Skeletal muscle tissue (tissue), 7 donors: ENCODE measurements around a stretch of chr2.

- PRO-cap, 3 experiments = no peak in any of the 3 experiments
- RAMPAGE, long total RNA = no peak
- RRBS, 2 experiments = no CpG with 5 or more reads among the region's 7 CpGs
Measured at GRCh38 chr2:128395850-128396329, 77.2 kb upstream of the HS6ST1 start.

- PRO-cap, 3 experiments = no peak in any of the 3 experiments
- RAMPAGE, long total RNA = no peak
- RRBS, 2 experiments = no CpG with 5 or more reads among the region's 3 CpGs
Measured at GRCh38 chr2:128534667-128535236, 216.1 kb upstream of the HS6ST1 start.

DNA sequence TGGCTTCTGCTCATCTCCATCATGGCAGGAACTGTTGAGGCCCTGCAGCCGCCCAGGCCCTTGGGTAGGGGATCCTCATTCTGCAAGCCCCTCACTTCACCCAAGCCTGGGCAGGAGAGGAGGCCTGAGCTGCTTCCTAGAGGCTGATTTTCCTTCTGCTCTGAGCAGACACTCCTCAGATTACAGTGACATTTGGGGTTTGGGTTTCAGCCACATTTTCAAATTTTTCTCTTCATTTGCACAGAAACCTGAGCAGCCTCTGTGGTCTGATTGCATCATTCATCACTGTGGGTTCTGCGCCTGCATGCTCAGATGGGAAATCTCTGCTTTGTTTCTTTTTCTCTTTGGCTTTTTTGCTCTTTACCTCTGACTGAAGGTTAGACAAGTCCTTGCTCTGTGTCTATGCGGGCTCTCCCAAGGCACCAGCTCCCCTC, 305.3 kb upstream of the HS6ST1 start:
- PRO-cap, 3 experiments = no peak in any of the 3 experiments
- RAMPAGE, long total RNA = no peak
- RRBS, 2 experiments = no CpG with 5 or more reads among the region's 3 CpGs

GRCh38 chr2:128754533-128754930, 435.9 kb upstream of the HS6ST1 start:
- PRO-cap, 3 experiments = no peak in any of the 3 experiments
- RAMPAGE, long total RNA = no peak
- RRBS, 2 experiments = no CpG with 5 or more reads among the region's 2 CpGs

GRCh38 chr2:129587302-129587842, 392.1 kb upstream of the RAB6C start:
- PRO-cap, 3 experiments = no peak in any of the 3 experiments
- RAMPAGE, long total RNA = no peak
- RRBS, 2 experiments = 71 to 74% methylated on average over 3 of the region's 42 CpGs

DNA sequence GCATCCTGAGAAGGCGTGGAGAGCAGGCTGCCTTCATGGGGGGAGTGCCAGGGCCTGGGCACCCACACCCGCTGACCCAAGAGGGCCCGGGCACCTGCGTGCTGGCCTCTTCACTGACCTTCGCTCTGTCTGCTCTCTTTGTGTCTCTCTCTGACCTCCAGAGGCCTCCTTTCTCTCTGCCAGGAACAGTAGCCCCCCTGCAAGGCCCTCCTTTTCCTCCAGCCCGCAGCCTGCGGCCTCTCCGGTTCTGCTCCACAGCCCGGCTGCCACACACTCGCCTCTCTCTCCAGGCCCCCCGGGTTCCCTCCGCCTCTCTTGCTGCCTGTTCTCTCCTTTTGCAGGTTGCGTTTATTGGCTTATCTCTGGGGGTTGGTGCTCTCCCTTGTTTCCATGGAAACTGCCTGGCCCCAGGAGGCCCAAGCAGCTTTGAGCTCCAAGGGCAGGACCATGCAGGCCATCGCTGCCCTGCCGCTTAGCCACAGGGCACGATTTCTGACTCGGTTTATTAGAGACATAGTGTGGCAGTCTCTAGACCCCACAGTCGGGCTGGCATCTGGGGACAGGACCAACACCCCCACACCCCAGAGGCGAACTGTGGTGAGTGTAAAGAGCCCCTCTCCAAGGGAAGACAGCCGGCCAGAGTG, 1.7 kb downstream of the MZT2B start:
- PRO-cap, 3 experiments = no peak in any of the 3 experiments
- RAMPAGE, long total RNA = no peak
- RRBS, 2 experiments = no CpG with 5 or more reads among the region's 20 CpGs

GRCh38 chr2:130251910-130252318, 53.7 kb upstream of the TUBA3E start:
- PRO-cap, 3 experiments = no peak in any of the 3 experiments
- RAMPAGE, long total RNA = no peak
- RRBS, 2 experiments = 7 to 31% methylated on average over 16 of the region's 24 CpGs

- PRO-cap, 3 experiments = no peak in any of the 3 experiments
- RAMPAGE, long total RNA = no peak
- RRBS, 2 experiments = no CpG with 5 or more reads among the region's 30 CpGs
Measured at GRCh38 chr2:130336944-130337815, 4.8 kb downstream of the CCDC115 start.

GRCh38 chr2:130356345-130356921, 577 bp downstream of the PTPN18 start:
- PRO-cap, 3 experiments = peak in 2 of 3 experiments; most common minus-strand start chr2:130356570 (in 2)
- RAMPAGE, long total RNA = no peak
- RRBS, 2 experiments = 7 to 9% methylated on average over 24 of the region's 55 CpGs

- PRO-cap, 3 experiments = no peak in any of the 3 experiments
- RAMPAGE, long total RNA = no peak
- RRBS, 2 experiments = no CpG with 5 or more reads among the region's 6 CpGs
Measured at GRCh38 chr2:130375046-130375441, 19.2 kb downstream of the PTPN18 start.

- PRO-cap, 3 experiments = no peak in any of the 3 experiments
- RAMPAGE, long total RNA = no peak
- RRBS, 2 experiments = no CpG with 5 or more reads among the region's 8 CpGs
Measured at GRCh38 chr2:130388383-130388960, 32.6 kb downstream of the PTPN18 start.

DNA sequence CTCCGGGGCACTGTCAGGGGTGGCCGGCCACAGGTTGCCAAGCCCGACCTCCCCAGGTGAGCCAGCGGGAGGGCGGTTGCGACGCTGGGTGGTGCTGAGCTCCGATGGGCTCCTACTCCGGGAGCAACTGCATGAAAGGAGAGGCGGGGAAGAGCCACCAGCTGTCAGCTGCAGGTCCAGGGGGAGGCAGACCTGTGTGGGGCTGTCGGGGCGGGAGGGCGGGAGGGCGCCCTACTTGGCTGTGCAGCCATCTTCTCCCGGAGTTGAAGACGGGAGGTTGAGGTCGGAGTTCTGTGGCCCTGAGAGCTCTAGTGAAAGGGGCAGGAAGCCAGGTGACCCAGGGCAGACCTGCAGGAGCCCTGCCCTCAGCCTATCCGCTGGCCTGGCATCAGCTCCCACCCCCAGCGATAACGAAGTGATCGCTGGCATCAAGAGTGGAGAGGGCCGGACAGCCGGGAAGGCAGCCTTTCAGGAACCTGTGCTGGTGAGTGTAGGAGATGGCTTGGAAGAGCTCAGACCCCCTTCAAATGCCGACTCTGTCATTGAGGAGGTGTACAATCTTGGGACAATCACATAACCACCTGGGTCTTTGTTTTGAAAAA, 1.0 kb downstream of the ARHGEF4 start:
- PRO-cap, 3 experiments = no peak in any of the 3 experiments
- RAMPAGE, long total RNA = no peak
- RRBS, 2 experiments = 5 to 12% methylated on average over 4 to 6 of the region's 24 CpGs

- PRO-cap, 3 experiments = no peak in any of the 3 experiments
- RAMPAGE, long total RNA = no peak
- RRBS, 2 experiments = no CpG with 5 or more reads among the region's 2 CpGs
Measured at GRCh38 chr2:130922421-130922766, 85.7 kb downstream of the ARHGEF4 start.

DNA sequence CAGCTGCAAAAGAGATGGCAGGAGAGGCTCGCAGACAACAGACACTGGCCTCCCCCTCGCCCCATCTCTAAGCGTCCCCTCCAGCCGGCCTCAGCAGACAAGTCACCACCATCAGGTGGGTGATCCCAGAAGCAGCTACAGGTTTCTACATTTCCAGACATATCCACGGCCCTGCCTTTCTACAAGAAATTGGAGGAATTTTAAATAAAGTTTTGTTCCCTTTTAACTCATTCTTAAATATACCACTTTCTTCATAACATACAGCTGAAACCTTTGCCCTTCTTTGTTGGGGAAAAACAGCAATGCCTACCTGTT, 42.2 kb downstream of the FAM168B start:
- PRO-cap, 3 experiments = no peak in any of the 3 experiments
- RAMPAGE, long total RNA = no peak
- RRBS, 2 experiments = no CpG with 5 or more reads among the region's 5 CpGs

GRCh38 chr2:131067886-131068155, 25.4 kb downstream of the FAM168B start:
- PRO-cap, 3 experiments = no peak in any of the 3 experiments
- RAMPAGE, long total RNA = no peak
- RRBS, 2 experiments = no CpG with 5 or more reads among the region's 2 CpGs

GRCh38 chr2:131151158-131152306, 46.4 kb downstream of the PLEKHB2 start:
- PRO-cap, 3 experiments = no peak in any of the 3 experiments
- RAMPAGE, long total RNA = no peak
- RRBS, 2 experiments = 39% methylated on average over 2 of the region's 21 CpGs; no CpG with 5 or more reads in 1 of the 2 experiments

DNA sequence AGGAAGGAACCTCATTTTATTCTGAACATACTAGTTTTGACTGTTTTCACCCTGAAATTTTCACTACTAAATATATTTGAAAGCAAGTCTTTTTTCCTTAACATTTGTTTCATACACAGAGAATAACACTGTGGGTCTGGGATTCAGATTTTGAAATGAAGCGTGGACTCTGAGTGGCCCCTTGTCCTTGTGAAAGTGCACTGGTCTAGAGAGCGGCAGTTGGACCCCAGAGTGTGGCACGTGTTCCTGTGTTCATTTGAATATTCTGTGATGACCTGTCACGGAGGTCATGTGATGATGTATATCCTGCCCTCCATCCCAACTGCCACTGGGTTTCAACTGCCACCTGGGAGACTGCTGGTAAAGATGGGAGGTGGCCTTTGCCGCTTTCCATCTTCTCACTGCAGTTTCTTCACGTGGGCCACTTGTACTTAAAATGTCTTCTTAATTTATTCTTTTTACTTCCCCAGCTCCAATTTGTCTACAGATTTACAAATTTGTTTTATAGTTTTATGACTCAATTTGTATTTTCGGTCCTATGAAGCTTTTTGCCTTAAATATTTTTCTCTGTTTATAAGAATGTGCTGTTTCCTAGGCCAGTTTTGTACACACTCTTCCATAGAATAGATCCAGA, 38.7 kb upstream of the RAB6D start:
- PRO-cap, 3 experiments = no peak in any of the 3 experiments
- RAMPAGE, long total RNA = no peak
- RRBS, 2 experiments = no CpG with 5 or more reads among the region's 7 CpGs

GRCh38 chr2:131479077-131479567, 3.2 kb downstream of the TUBA3D start:
- PRO-cap, 3 experiments = no peak in any of the 3 experiments
- RAMPAGE, long total RNA = no peak
- RRBS, 2 experiments = no CpG with 5 or more reads among the region's 9 CpGs

- PRO-cap, 3 experiments = no peak in any of the 3 experiments
- RAMPAGE, long total RNA = no peak
- RRBS, 2 experiments = 60% methylated on average over 1 of the region's 14 CpGs; no CpG with 5 or more reads in 1 of the 2 experiments
Measured at GRCh38 chr2:131515325-131515683, 12.4 kb upstream of the CCDC74A start.

GRCh38 chr2:131528299-131528544, 534 bp downstream of the CCDC74A start:
- PRO-cap, 3 experiments = no peak in any of the 3 experiments
- RAMPAGE, long total RNA = no peak
- RRBS, 2 experiments = no CpG with 5 or more reads among the region's 14 CpGs